Neutrophil (primary cell): ENCODE measurements around the genes PHB1 and NXPH3.

DNA sequence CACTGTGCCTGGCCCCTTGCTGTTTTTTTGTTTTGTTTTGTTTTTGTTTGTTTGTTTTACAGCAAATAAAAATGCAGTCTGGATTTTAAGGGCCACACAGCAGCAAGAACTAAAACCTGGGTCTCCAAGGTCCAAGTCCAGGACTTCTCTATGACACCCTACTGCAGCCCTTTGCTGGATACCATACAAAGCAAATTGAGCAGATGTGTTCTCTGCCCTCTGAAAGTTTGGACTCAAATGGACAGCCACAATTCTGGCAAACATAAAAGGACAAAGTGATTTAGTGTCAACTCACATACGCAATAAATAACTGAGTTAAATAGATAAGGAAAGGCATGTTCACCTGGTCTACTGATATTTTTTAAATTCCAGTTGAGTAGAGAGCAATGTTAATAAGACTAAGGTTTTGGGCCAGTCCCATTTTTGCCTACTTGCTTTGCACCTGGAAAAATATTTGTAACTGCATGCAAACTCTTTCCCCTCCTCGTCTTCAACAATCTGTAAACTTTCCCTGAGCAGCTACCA is 7.7 kb upstream of the ZNF652 start:
- PRO-cap = no peak

GRCh38 chr17:49404266-49404811 is 10.3 kb downstream of the PHB1 start:
- PRO-cap = no peak

GRCh38 chr17:49414417-49415533 is at the start of gene PHB1:
PHB1 (minus strand) TSS chr17:49414882.
- PRO-cap = no peak

- PRO-cap = no peak
Observed at GRCh38 chr17:49438255-49438984, 23.7 kb upstream of the PHB1 start.

GRCh38 chr17:49503543-49503865 is 8.4 kb downstream of the NGFR start:
- PRO-cap = no peak

- PRO-cap = no peak
Observed at GRCh38 chr17:49566564-49567215, 9.0 kb upstream of the NXPH3 start.

DNA sequence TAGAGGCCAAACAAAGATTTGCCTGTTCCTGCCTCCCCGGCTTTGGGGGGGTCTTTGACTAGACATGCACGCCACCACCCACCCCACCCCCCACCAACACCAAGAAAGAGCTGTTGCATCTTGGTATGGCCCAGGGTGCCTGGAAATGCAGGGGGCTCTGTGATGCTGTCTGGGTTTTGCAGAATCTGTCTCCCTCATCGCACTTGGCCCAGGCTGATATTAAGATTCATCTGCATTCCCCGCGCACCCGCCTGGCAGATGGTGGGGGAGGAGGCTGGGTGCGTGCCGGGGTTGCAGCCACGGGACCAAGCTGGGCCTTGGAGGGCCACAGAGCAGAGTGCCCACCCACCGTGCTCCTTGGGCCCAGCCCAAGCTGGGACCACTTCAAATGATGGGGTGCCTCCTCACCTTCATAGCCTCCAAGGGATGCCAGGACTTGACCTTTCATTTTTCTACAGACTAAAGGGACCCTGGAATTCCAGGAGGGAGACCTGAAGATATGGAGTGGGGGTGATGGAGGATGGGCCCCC is 1.2 kb upstream of the NXPH3 start:
- PRO-cap = no peak

DNA sequence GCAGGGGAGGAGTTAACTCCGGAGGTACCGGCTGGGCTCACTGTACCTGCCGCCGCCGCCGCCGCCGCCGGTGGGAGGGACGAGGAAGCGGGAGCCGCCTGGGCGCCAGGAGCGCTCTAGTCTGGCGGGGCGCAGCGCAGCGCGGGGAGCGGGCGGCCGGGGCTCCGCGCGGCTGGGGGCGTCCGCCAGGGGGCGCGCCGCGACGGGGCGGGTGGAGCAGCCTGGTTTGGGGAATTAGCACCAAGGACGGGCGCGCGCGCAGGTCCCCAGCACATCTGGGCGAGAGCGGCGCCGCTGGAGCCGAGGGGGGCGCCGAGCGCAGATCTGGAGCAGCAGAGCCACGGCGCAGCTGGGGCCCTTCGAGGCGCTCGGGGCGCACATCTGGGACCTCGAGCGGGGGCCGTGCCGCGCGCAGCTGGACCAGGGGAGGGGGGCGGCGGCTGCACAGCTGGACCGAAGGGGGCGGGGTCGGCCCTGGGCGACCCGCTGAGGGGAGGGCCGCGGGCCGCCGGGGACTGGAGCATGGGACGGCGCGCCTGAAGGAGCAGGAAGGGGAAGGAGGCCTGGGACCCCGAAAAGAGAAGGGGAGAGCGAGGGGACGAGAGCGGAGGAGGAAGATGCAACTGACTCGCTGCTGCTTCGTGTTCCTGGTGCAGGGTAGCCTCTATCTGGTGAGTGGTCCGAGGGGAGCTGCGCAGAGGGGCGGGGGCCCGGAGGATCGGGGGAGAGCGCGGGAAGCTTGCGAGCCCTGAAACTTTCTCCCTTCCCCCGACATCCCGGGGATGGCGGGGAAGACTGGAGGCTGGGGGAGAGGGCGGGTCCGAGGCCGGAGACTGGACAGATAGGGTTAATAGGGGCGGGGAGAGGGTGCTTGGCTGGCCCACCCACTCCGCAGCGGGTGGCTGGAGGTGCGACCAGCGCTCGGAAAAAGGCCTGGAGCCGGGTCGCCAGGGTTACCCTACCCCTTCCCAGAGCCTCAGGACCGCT is at the start of gene NXPH3:
Gene NXPH3 (plus strand): TSS at position 269 of the 987 bp plus-strand sequence.
- PRO-cap = no peak

DNA sequence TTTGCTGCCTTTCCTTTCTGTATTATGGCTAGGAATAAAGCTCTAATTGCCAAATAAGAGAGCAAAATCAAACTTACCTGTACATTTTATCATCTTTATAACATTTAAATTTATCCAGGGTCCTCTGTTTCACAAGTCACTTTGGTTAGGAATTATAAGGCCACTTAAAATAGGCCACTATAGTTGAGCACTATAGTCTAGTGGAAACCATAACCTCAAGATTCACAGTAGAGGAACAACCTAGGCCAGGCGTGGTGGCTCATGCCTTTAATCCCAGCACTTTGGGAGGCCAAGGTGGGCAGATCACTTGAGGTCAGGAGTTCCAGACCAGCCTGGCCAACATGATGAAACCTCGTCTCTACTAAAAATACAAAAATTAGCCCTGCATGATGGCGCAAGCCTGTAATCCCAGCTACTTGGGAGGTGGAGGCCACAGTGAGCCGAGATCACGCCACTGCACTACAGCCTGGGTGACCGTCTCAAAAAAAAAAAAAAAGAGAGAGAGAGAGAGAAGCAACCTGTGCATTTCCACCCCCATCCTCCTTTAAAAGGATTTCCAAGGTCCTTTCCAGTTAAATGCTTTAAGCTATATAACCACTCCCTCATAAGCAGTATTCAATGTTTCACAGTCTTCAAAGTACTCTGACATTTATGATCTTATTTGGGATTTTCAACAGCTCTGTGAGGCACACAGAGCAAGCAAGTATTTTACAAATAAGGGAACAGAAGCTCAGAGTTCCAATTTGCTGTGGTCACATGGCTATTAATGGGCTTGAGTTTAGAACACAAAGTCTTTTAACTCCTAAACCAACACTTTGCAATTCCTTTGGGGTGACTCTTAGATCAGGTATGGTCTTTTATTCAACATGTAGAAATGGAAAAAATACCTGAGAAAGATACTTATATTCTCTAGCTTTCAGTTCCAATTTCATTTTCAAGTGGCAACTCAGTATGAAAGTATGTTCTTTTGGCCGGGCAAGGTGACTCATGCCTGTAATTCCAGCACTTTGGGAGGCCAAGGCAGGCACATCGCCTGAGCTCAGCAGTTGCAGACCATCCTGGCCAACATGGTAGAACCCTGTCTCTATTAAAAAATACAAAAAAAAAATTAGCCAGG is 31.5 kb downstream of the SPOP start:
- PRO-cap = no peak

- PRO-cap = no peak
Observed at GRCh38 chr17:49676091-49676752, 1.7 kb downstream of the SPOP start.

GRCh38 chr17:49717347-49718360 is 9.9 kb upstream of the SLC35B1 start:
- PRO-cap = no peak

DNA sequence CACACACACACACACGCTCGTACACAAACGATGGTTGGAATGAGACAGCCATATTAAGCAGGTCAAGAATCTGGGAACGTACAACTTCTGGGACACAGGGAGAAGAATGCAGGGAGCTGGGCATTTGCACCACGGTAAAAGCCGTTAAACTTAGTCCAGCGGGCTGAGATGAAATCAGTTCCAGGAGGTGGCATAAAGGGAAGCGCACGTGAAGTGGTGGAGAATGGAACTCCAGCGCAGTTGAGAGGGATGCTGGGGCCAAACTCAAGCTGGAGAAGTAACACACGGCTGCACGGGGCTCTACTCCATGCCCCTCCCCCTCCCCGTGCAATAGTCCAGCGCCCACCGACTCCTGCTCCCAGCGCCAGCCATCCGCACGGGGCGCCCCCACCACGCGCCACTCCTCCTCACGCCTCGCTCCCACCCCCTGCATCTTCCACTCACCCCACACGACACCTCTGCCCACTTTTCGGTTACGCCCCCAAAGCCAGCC is 736 bp downstream of the FAM117A start:
- PRO-cap = no peak

DNA sequence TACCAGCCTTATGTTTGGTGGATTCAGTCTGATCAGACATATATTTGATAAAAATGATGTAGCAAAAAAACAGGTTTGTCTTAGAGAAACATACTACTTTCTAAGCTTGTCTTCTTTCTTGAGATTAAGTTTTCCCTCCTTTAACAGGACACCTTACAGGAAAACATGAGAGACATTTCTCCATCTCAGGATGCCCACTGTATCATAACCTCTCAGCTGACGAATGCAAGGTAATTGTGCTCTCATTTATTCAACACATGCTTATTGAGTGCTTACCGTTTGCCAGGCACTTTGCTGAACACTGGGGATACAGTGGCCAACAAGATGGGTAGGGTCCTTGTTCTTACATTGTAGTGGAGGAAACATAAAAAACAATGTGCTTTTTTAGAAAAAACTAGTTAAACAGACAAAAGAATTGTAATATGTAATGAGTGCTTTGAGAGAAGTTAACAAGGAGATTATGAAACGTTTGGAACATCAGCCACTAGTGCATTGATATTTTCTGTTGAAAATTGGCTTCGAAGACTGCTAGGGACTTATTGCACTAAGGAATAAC is 16.8 kb downstream of the KAT7 start:
- PRO-cap = no peak

DNA sequence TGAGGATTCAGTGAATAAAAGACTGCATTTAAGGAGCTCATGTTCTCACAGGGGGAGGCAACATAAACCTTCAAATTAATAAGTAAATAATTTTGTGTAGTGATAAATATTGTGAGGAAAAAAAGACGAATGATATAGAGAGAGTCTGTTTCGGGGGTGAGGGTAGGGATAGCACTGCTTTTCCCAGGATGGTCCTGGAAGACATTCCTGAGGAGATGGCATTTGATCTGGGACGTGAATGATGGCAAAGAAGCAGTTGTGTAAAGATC is 18.6 kb downstream of the KAT7 start:
- PRO-cap = no peak

GRCh38 chr17:49833216-49833716 is 14.6 kb downstream of the TAC4 start:
- PRO-cap = no peak

DNA sequence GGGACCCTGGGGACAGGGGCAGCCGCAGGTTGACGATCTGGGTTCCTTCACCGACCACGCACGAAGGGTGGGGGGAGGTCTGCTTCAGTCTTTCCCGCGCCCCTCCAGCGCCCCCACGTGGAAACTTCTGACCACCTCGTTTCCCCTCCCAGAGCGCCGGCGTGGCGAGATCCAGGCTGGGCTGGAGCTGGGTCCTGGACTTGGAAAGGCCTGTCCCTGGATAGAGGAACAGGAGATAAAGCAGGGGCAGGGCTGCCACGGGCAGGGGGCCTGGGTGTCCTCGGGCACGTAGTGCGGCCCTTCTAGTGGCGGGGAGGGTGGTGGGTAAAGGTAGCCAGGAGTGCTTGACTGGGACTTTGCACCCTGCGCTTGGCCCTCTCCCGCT is 4.0 kb upstream of the TAC4 start:
- PRO-cap = no peak

DNA sequence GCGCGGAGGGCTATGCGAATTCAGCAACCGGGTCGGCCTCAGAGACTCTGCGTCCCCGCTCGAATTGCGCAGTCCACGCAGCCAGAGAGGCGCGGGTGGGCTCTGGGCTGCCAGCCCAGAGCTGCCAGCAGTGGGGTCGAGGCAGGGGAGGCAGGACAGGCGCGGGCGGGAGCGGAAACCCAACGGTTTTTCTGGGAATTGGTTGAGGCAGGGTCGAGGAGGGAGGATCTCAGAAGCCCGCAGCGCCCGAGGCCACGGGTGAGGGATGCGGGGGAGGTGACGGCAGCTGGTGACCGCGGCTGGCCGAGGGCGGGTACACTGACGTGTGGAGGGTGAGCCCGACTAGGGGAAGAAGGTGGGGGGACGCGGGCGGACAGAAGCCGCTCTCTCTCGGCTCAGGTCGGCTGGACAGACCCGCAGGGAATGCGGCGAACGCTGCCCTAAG is 2.6 kb downstream of the DLX4 start:
- PRO-cap = no peak

GRCh38 chr17:50088176-50088619 is 7.0 kb upstream of the PDK2 start:
- PRO-cap = no peak

DNA sequence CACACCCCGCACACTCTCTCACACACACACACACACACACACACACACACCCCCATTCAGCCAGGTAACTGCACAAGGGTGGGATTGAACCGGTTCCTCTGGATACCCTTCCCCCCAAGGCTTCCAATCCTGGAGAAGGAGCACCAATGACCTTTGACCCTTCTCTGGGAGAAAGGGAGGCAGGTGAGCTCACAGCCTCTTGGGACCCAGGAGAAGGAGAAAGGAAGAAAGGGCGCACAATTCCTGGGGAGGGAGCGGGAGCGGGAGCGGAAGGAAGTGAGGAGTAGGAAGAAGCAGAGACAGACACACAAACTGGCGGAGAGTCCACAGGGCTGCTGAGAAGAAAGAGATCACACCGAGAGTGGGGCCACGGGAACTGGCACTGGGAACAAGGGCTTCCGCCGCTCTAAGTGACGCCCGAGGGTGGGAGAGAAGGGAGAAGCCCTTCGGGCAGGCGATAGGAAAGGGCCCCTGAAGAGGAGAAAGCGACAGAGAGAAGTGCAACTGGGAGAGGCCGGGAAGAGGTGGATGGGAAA is 1.4 kb downstream of the SAMD14 start:
- PRO-cap = no peak

DNA sequence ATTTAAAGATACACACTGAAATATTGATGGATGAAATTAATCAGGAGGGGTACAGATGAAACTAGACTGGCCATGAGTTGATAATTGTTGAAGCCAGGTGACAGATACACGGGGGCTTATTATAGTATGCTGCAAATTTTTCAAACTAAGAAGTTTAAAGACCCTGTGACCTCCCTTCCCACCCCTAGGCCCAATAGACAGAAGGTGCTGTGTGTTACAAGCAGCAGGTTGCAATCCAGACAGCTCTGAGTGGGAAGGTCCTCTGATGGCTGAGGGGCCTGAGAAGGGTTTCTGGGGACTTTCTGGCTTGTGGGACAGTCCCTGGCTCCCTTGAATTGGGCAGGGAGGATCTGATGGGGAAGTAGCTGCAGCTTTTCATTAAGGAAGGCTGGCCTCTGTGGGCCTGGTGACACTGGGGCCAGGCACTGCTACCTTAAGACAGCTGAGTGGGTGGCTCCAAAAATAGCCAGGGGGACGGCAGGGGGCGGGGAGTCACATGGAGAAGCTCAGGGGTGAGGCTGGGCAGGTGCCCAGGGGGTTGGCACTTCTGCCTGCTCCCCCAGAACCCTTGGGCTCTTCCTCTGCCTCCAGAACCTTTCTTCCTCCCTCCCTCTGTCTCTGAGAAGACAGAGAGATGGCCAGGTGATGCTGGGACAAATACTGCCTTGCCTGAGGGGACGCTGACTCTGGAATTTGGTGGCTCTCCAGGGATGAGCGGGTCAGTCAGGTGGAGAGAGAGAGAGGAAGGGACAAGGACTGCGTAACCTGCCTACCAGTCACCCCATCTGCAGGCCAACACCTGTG is 2.0 kb upstream of the SGCA start:
- PRO-cap = no peak